ENCODE results near the gene KDSR.

DNA sequence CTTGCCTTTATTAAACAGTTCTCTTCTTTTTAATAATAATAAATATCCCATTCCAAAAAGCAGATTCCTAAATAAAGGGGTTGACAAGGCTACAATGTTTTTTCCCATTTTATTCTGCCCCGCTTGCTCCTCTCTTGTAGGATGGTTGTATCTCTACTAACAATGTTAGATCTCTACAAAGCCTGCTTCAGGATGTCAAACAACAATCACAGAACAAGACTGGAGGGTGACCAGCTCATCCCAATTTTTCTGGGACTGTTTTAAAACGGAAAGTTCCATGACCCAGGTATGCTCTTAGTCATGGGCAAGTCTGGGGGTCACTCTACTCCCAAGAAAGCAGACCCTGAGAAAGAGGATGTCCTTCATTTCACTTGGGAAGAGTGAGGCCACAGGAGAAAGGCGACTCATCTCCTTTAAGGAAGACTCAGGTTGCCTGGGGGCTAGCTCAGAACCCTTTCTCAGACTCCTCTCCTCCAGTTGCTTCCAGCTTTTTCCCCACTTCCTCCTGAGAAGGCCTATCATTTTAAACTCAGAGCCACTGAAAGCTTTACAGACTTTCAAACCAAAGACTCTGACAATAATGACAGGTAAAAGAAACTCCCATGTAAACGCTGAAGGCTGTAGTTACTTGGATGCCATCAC, 9.3 kb downstream of the RNF152 start:
- RRBS: no CpG with 5 or more reads among the region's 4 CpGs

DNA sequence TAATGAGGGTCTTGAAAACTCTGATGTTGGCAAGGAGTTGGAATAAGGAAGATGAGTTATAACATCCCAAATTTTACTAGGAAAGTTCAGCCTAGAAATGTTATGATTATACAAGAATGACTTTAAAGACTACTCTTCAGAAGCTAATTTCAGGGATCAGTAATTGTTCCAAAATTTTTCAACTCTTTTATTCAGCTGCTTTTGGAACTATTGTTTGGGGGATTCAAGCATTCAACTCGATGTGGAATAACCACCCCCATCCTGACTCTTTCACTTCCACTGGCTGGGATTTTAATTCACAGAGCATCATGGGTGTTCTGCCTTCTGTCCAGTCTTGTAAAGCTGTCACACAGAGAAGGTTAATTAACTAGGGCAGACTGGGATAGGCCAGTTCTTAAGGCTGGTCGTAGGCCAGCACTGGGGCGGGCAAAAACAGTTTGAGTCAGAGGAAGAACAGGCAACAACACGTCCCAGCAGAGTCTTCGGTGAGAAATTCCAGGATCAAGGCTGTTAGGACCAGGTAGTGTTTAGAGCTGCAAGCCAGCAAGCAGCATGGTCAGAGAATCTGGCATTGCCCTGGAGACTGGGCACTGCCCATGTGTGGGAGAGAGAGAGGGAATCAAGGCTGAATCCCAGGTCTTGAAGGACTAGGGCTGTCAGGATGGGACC, 3.9 kb upstream of the RNF152 start:
- RRBS: no CpG with 5 or more reads among the region's 5 CpGs

DNA sequence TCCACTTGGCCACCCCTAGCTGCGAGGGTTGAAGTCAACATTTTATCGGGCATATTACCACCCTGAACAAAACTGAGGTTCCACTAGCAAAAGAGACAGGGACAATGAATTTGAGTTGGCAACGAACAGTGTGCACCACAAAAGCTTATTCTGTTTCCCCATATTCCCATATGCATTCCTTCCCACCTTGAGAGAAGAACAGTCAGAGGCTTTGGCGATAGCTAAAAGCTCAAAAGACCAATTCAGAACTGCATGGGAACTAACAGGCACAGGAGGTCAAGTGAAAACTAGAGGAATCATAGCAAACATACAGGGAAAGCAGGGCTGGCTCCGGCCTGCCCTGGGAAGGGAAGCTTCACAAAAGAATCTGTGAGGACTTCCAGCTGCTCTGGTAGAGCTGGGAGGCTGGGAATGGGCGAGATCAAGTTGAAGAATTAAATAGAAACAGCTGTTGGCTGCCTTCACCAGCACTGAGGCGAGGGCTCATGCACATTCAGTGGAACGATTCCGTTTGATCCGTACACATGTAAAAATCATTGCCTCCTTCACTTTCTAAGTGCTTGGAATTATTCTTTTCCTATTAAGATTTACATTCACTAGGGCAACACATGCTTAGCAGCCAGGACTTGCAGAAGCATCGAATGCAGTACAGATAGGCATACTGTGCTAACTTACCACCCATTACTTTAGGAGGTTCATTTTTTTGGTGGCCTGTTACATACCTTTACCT, 125.2 kb upstream of the RNF152 start:
- RRBS: no CpG with 5 or more reads among the region's 11 CpGs

GRCh38 chr18:62327787-62328487, 2.8 kb downstream of the TNFRSF11A start:
- RRBS: no CpG with 5 or more reads among the region's 7 CpGs

DNA sequence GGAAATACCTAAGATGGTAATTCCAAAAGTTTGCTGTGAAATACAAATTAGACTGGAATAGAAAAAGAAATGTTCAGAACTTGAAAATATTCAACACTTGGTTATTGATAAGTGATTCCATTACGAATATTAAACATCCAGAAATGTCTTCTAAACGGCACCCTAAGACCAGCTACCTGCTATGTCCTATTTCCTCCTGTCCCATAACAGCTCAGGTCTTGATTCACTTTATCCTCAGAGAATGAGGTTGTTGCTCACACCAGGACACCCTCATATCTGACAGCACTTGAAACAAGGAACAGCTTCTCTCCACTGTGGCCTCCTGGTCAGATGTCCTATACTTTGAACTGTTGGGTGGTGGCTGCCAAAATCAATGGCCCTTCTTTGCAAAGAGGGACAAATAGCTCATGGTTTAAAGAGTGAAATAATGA, 24.3 kb upstream of the ZCCHC2 start:
- RRBS: no CpG with 5 or more reads among the region's 2 CpGs

- RRBS: no CpG with 5 or more reads among the region's 4 CpGs
Observed at GRCh38 chr18:62751137-62751924, 36.0 kb downstream of the PHLPP1 start.

- RRBS: no CpG with 5 or more reads among the region's 5 CpGs
Observed at GRCh38 chr18:62979913-62980500, 264.7 kb downstream of the PHLPP1 start.

DNA sequence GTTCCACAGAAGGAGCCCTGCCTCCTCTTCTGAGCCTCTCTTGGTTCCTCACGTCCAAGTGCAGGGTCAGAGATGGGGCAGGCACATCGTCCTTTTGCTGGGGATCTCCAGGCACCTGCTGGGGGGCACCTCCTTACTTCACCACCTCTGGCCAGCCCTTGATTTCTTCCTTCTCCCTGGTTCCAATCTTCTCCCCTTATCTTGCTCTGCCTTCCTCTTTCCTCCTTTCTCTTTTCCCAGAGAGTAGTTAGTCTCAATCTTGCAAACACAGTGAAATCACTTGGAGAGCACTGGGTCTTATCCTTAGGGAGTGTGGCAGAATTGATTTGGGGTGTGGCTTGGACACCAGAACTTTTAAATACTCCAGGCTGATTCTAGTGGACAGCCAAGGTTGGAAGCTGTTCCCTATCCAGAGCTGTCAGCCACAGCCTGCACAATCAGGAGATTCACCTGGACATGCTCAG, 137.7 kb downstream of the BCL2 start:
- RRBS: no CpG with 5 or more reads among the region's 2 CpGs

GRCh38 chr18:63197299-63197780, 122.2 kb downstream of the BCL2 start:
- RRBS: no CpG with 5 or more reads among the region's 7 CpGs

- RRBS: no CpG with 5 or more reads among the region's 8 CpGs
Observed at GRCh38 chr18:63290037-63290862, 29.3 kb downstream of the BCL2 start.

DNA sequence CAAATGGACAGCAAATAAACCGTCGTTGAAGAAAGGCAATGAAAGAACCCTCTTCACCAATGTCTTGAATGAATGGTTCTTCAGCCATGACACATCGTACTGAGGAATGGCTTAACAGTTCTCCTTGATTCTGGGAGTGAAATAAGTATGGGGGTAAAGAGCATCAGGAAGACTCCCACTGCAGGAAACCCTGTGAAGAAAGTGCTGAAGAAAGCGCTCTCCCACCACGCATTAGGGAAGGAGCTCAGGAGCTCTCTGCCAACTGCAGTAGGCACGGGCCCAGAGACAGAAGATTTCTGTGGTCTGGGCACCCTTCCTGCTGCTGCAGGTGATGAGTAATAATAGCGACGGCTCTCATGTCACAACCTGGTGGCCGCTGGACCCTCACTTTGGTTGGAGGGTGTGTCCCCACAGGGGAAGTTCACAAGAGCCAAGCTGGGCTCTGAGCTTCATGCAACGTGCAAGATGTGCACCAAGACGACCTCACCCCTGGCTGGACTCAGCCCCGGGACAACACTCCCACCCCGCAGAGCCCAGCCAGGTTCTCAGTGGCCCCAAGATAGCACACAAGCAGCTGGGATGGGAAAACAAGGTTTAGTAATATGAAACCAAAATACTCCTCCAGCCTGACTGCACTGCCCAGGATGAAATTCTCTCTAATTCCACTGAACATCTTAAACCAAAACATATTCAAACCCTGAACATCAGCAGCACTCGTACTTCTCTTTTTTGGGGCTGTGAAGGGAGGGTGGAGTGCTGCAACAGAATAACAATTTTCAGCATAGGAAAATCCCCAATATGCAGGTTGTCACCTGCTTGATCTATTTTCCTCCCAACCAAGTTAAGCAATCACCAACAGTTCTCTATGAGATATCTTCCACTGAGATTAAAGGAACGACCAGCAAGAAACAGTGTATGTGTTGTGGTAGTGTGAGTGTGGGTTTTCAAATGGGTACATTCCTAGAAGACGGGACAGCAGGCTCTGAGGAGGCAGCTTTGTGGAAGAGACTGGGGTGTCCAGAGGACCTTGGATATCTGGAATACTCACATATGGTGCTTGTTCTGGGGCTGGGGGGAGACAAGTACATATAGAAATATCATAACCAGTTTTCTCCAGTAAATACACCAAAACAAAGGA, 26.6 kb downstream of the BCL2 start:
- RRBS: no CpG with 5 or more reads among the region's 16 CpGs

DNA sequence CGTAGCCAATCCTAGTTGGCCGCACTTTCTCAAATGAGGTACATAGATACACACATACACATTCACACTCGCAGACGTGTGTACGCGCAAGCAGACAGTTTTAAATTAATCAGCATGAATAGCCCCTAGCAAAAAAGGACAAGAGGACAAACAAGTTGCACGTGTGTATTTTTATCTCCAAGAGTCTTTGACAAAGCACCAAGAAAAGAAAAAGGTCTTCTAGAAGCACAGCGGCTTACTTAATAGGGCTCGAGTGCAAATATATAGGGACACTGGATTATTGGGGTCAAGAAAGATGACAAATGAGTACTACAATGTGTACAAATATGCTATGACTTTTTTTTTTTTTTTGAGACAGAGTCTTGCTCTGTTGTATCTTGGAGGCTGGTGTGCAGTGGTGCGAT, 1.7 kb upstream of the BCL2 start:
- RRBS: no CpG with 5 or more reads among the region's 10 CpGs

DNA sequence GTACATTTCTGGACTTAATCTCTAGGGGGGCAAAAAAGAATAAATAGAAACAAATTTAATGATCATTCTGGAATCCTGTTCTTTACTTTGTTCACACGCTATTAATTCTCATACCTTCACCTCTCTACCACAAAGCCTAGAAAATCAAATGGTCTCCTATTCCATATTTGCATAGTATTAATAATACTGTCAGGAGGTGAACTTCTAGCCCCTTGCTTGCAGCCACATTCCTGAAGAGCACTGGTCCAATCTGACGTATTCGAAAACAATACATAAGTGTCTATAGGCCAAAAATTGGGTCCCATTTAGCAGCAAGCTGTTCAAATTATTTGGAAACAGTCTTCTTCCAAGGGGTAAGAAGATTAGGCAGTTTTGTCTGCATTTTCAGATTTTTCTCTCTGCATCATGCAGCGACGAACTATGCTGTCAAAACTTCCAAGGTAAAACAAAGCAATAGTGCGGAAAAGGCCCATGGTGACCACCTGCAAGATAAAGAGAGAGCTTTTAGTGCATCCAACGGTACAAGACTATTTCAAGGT, 11.9 kb upstream of the BCL2 start:
- RRBS: no CpG with 5 or more reads among the region's 7 CpGs

GRCh38 chr18:63366964-63367435, at the start of gene KDSR:
KDSR (minus strand) TSS chr18:63367206.
- RRBS: 3% methylated on average over 37 of the region's 59 CpGs

GRCh38 chr18:63553310-63553824, 11.2 kb downstream of the SERPINB12 start:
- RRBS: no CpG with 5 or more reads among the region's 3 CpGs

DNA sequence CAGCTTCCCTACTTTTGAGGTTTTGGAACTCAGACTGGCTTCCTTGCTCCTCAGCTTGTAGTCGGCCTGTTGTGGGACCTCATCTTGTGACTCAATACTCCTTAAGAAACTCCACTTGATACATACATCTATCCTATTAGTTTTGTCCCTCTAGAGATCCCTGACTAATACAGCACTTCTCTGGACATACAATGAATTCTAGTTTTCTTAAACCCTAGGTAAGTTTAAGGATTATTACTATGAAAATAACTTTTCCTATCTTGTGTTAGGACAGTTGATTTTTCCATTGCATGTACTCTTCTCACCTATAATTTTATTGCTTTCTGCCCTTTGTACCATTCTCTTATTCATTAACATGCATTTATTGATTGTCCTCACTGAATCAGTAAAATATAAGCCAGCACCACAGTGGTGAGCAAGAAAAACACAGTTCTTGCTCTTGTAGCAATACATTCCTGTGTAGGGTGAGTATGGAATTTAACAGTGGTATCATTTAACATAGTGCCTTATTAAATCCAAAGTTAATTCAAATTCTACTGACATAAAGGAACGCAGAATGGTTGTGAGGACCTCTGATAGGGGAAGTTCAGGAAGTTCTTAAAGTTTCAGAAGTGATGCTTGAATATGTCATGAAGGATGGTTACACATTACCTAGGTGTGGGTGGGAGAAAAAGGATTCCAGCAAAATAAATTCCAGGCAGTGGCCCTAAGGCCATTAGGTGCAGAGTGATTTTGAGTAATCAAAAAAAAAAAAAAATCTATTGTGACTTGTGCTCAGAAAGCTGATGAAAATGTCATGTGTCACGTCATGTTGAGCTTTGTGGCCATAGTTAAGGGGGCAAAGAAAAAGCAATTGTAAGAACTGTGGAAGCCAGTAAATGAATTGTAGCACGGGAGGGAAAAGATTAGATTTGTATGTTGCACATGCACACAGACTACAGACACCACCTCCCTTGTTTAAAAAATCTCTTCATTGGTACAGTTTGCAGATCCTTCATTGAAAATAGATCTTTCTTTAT, 104.7 kb upstream of the DSEL start:
- RRBS: no CpG with 5 or more reads among the region's 4 CpGs

- RRBS: no CpG with 5 or more reads among the region's 33 CpGs
Observed at GRCh38 chr18:68790078-68791144, 7.5 kb upstream of the CCDC102B start.

- RRBS: no CpG with 5 or more reads among the region's 5 CpGs
Observed at GRCh38 chr18:68972073-68972610, 174.3 kb downstream of the CCDC102B start.

DNA sequence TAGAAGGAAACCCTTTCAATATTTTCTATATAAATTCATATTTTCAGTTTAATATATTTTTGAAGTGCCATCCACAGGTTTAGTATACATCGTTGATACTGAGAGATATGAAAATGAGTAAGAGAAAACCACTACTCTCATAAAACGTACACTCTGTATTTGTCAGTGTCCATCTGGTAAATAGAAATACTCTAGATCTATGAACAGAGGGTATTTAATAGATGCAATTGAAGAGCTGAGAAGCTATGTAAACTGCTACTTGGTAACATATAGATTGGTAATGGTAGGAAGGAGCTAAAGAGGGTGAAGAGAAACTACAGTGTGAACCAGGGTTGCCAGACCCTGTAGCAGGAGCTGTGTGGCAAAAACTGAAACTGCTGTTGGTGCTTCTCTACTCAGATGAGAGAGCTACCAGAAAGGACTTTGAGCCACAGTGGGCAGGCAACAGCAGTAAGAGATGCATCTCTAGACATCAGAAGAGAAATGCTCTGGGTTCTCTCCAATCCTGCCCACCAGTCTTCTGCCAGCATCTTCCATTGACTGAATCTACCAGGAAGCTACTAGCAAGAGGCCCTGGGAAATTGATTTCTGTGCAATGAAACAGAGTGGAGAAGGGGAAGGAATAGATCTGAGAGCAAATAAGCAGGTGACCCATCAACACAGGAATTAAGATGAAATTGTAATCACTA, 187.5 kb downstream of the CCDC102B start:
- RRBS: no CpG with 5 or more reads among the region's 2 CpGs

- RRBS: 5% methylated on average over 3 of the region's 15 CpGs
Observed at GRCh38 chr18:69401228-69401409, 431 bp downstream of the DOK6 start.

All from islet of Langerhans (tissue), 1 donor.